Karpas-422 (cell line): ENCODE measurements around a stretch of chr6.

- PRO-cap = no peak
- RAMPAGE, long total RNA = no peak
Measured at GRCh38 chr6:161112461-161113492, 121.2 kb downstream of the MAP3K4 start.

- PRO-cap = no peak
- RAMPAGE, long total RNA = no peak
Measured at GRCh38 chr6:161168275-161169035, 105.4 kb downstream of the AGPAT4 start.

DNA sequence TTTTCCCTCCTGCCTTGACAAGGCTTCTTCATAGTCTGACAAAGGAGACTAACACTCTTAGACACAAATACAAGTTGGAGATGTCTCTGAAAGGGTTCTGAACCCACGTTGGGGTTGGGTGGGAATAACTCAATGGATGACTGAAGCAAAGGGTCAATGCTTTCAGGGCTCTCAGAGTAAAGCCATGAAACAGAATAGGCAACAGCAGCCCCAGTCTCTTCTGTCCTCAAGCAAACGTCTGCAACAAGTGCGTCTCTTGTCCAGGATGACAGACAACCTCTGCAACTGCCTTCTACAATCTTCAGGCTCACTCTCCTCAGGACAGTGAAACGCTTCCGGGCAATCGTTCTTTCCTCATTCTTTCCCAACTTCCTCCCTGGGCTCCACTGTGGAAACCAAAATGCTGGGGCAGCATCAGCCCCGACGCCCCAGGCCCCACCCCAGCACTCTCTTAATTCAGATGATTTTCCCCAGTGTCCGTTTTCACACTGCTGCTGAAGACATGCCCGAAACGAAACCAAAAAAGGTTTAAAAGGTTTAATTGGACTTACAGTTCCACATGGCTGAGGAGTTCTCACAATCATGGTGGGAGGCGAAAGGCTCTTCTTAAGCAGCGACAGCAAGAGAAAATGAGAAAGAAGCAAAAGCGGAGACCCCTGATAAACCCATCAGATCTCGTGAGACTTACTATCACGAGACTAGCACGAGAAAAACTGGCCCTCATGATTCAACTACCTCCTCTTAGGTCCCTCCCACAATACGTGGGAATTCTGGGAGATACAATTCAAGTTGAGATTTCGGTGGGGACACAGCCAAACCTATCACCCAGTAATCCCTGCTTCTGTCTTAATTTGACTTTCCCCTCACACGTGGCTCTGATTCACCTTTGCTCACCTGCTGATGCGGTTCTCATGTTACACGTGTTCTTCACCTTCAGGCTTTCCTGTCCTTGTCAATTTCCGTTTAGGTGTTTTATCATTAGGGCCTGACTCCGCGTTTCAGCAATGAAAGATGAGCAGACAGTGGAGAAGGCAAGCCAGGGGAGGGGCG is 57.4 kb downstream of the AGPAT4 start:
- PRO-cap = no peak
- RAMPAGE, long total RNA = no peak

DNA sequence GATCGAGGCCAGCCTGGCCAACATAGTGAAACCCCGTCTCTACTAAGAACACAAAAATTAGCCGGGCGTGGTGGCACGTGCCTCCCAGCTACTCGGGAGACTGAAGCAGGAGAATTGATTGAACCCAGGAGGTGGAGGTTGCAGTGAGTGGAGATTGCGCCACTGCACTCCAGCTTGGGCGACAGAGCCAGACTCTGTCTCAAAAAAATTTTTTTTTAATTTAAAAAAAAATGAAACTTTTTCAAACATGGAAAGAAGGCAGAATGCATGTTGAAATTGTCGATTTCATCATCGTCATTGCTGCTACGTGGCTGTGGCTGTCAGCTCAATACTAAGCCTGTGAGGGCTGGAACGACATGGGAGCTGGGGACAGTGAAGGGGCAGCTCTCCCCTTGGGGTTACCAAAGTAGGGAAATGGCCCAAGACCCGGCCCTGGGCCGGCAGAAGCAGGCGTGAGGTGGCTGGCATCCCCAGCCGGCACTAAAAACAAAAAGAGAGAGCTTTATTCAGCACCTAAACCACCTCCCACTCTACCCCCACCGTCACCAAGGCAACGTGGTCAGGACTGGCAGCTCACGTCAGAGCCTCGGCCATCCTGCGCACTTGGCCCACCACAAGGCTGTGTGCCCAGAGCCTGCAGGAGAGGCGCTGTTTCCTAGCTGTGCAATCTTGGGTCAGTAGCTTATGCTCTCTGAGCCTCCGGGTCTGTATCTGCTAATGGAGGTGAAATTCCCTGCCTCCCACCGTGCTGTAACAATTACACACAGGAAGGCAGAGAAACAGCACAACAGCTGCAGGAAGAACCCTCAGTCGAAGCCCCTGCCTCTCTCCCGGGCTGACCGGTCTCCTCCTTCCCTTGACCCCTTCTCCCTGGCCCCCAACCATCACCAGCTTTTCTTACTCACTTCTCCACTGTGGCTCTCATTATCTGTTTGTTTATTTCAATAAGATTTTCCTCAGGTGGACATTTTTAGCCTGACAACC is 30.7 kb downstream of the AGPAT4 start:
- PRO-cap = no peak
- RAMPAGE, long total RNA = no peak

GRCh38 chr6:161274585-161275034 is 749 bp upstream of the AGPAT4 start:
- PRO-cap = no peak
- RAMPAGE, long total RNA = no peak

GRCh38 chr6:161438820-161439802 is 165.2 kb upstream of the AGPAT4 start:
- PRO-cap = unidirectional peak, plus-strand start at chr6:161439489
- RAMPAGE, long total RNA = no peak

GRCh38 chr6:162056389-162056748 is 671.2 kb downstream of the PRKN start:
- PRO-cap = no peak
- RAMPAGE, long total RNA = no peak

GRCh38 chr6:162621245-162621555 is 106.4 kb downstream of the PRKN start:
- PRO-cap = no peak
- RAMPAGE, long total RNA = no peak

DNA sequence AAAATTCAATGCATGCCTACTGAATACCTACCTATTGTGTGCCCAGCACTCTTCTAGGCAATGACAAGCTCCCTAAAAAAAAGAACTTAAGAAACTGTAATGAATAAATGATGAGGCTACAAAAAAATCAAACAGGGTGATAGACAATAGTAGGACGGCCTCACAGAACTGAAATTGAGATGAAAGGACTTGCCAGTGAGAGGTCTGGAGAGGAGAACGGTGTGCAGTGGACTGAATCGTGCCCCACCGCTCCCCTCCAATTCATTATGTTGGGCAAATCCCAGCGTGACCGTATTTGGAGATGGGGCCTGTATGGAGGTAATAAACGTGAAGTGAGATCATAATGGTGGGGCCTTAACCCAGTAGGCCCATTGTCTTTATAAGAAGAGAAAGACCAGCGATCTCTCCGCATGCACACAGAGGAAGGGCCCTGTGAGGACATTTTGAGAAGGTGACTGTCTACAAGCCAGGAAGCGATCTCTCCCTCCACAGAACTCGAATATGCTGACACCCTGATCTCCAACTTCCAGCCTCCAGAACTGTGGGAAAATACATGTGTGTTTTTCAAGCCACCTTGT is 326.2 kb downstream of the PACRG start:
- PRO-cap = no peak
- RAMPAGE, long total RNA = no peak

DNA sequence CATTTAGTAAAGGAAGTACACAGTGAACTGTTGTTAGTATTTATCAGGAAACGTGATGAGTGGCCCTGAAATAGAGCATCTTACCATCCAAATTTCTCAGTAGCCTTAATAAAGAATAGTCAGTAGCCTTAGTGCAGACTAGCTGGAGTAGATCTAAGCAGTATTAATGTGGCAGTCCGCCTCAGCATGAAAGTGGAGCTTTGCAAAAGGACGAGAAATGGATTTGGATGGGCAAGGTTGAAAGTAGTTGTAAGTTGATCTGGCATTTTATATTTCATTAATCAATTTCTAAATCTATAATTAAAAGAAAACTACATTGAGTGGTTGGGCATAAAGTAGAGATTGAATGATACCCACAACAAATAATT is 205.4 kb upstream of the QKI start:
- PRO-cap = no peak
- RAMPAGE, long total RNA = no peak

- PRO-cap = no peak
- RAMPAGE, long total RNA = no peak
Measured at GRCh38 chr6:163261083-163261380, 153.5 kb upstream of the QKI start.

DNA sequence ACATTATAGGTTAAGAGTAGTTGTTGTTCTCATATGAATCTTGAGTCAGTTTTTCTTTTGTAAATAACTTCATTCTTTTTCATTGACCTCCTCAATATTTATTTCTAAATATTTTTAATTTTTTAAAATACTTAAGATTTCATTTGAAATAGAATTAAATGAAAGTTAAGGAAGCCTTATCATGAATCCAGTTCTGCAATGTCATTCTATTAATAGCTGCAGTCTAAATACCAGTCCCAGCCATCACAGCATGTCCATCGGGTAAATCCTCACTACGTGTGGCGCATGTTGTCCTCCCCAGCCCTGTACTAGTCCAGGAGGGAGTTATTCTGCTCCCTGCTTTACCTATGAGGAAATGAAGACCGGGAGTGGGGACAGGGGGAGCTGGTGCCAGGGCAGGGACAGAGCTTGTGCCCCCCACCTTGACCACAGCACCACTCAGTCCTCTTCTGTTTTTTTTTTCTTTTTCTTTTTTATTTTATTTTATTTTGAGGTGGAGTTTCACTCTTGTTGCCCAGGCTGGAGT is 125.1 kb upstream of the QKI start:
- PRO-cap = no peak
- RAMPAGE, long total RNA = no peak

- PRO-cap = no peak
- RAMPAGE, long total RNA = no peak
Measured at GRCh38 chr6:163324954-163325326, 89.6 kb upstream of the QKI start.

DNA sequence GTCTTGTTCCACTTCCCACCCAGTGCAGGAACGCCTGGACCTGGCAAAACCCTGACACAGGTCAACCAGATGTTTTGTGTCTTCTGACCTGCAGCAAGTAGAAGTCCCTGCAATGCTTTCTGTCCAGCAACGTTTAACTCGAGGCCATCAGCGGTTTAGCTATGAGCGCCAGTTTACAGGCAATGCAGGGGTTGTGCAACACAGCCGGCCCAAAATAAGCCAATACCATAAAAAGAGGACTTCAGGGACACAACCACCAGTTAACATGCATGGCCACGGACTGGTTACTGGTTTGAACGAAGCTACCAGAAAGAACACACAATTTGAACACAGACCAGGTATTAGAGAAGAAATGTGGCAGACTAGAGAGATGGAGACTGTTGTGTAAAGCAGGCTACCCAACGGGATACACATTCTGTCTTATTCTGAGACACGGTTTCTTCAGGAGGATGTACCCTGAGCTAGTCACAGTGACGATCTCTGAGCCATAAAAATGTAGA is 80.1 kb upstream of the QKI start:
- PRO-cap = no peak
- RAMPAGE, long total RNA = no peak

GRCh38 chr6:163338749-163339587 is 75.5 kb upstream of the QKI start:
- PRO-cap = no peak
- RAMPAGE, long total RNA = no peak

DNA sequence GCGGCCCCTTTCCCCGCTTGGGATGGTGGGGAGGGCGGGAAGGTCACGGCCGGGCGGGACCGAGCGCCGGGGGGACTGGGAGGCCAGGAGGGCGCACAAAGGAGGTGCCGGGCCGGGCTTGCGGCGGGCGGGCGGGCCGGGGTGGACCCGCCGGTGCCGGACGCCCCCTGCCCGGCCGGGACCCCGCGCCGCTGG is 759 bp downstream of the QKI start:
- PRO-cap = no peak
- RAMPAGE, long total RNA = no peak

DNA sequence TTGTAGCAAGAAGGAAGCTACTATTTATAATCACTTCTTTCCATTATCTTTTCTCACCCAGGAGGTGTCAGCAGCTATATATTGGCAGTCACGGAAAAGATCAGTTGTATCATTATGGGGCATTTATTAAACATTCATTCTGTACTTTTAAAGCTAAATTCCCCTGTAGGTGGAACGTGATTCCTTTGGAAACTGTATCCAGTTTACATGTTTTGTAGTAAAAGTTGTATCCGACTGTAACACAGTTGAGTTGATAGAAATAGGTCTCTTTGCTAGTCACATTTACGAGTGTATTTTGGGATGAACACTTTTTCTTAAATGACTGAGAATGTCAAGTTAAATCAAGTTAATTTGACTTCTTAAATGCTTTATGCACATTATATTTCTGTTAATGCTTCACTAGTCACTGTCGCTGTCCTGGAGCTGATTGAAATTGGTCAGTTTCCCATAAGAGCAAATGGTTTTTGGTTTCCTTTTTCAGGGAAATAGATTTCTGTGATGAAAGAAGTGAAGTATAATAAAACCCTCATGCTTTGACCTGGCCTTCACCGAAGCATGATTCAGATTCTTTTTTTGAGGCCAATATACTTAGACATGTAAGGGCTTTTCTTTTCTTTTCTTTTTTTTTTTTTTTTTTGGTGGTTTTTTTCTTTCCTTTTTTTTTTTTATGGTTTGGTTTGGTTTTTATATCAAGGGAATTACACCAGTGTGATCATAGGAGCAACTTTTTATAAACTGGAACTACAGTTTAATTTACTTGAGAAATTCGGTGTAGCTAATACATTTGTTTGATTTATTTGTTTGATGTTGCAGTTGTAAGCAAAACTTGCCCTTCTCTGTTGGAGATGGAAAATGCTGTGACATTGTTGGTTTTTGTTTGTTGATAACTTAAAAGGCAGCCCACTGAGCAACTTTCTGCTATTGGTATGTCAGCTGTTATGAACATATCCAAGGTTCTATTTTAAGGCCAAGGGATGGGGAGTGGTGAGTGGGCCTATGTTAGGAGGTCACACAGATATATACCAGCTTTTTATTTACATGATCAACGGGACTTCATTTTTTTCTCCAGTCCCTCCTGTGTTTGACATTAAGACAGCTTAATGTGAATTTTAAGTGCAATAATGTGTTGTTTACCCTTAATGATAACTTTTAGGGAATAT is 5.4 kb downstream of the QKI start:
- PRO-cap = no peak
- RAMPAGE, long total RNA = no peak

- PRO-cap = no peak
- RAMPAGE, long total RNA = no peak
Measured at GRCh38 chr6:163570697-163571321, 156.3 kb downstream of the QKI start.

- PRO-cap = no peak
- RAMPAGE, long total RNA = no peak
Measured at GRCh38 chr6:163588123-163588833, 173.8 kb downstream of the QKI start.

- PRO-cap = no peak
- RAMPAGE, long total RNA = no peak
Measured at GRCh38 chr6:163958129-163958416, 543.6 kb downstream of the QKI start.